ENCODE measurements around a stretch of chr10.

DNA sequence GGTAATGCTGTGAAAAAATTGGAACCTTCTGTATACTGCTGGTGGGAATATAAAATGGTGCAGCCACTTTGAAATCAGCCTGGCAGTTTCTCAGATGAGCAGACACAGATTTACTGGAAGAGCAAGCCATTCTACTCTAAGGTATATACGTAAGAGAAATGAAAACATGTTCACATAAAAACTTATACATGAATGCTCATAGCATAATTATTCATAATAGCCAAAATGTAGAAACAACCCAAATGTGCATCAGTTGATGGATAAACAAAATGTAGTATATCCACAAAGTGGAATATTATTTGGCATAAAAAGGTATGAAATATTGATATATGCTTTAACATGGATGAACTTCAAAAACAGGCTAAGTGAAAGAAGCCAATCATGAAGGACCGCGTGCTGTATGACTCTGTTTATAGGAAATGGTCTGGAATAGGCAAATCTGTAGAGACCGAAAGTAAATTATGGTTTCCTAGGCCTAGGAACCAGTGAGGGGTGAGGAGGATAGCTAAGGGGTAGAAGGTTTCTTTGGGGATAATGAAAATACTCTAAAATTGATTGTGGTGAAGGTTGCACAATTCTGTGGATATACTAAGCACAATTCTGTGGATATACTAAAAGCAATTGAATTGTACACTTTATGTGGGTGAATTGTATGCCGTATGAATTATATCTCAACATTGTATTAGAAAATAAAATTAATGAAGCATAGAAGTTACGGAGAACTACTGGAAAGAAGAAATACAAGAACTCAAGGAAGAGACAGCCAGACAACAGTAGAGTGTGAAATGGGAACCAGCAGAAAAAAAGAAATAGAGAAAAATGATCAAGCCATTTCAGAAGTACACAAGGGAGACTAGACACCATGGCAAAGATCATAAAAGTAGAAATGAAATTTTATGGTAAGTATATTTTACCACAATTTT lies 14.5 kb downstream of the TASOR2 start:
- PRO-cap, result no peak
- RAMPAGE, long total RNA, 2 experiments, result no peak in any of the 2 experiments

DNA sequence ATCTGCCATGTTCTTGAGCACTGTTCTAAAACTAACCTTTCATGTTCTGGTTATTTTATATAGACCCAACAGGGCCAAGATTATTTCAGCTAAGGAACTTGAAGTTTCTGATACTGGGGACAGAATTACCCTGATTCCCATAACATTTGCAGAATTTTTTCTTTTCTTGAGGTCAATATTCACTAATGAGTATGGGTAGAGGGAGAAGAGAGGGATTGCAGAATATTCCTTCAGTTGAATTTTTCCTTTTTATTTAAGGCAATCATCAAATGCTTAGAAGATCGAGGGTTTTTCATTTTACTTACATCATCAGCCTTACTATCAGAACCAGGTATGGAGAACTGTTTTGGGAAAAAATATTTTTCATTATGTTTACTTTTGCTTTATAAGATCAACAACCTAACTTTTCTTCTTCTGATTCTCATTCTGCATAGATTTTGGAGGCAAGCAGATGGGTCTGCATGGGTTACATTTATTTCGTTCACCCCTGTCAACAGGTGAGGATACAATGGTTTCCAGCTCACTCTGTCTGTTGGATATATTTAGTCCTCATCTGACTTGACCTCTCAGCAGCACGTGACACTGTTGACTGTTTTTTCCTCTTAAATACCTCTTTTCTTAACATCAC lies 42.1 kb downstream of the TASOR2 start:
- PRO-cap, result no peak
- RAMPAGE, long total RNA, 2 experiments, result no peak in any of the 2 experiments

- PRO-cap, result no peak
- RAMPAGE, long total RNA, 2 experiments, result no peak in any of the 2 experiments
Observed at GRCh38 chr10:5888116-5888602, 1.5 kb downstream of the ANKRD16 start.

GRCh38 chr10:5888603-5889583 lies 800 bp downstream of the ANKRD16 start:
- PRO-cap, result no peak
- RAMPAGE, long total RNA, 2 experiments, result no peak in any of the 2 experiments

DNA sequence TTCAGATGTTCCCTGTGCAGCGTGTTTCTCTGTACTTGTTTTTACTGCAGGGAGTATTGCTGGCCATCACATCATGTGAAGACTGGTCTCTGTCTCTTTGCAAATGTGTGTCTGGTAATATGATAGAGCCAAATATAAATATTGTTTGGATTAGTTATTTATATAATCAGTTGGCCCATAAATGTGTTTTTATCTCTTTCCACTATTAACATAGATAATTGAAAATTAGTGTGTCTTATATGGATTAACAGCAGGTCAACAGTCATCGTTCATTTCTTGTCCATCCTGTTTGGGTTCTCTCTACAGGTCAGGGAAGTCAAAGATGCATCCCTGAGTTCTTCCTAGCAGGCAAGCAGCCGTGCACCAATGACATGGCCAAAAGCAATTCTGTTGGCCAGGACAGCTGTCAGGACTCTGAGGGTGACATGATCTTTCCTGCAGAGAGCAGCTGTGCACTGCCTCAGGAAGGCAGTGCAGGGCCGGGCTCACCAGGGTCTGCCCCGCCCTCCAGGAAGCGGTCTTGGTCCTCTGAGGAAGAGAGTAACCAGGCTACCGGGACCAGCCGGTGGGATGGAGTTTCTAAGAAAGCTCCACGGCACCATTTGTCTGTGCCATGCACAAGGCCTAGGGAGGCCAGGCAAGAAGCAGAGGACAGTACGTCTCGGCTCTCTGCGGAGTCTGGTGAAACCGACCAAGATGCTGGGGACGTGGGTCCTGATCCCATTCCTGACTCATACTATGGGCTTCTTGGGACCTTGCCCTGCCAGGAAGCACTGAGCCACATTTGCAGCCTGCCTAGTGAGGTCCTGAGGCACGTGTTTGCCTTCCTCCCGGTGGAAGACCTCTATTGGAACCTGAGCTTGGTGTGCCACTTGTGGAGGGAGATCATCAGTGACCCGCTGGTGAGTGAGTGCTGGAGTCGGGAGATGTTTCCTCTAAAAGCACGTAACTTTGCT lies 16.0 kb downstream of the FBH1 start:
- PRO-cap, result no peak
- RAMPAGE, long total RNA, 2 experiments, result start-site peak on the plus strand in 1 of 2 experiments, centred at position 617 of the sequence, 29 reads per replicate

DNA sequence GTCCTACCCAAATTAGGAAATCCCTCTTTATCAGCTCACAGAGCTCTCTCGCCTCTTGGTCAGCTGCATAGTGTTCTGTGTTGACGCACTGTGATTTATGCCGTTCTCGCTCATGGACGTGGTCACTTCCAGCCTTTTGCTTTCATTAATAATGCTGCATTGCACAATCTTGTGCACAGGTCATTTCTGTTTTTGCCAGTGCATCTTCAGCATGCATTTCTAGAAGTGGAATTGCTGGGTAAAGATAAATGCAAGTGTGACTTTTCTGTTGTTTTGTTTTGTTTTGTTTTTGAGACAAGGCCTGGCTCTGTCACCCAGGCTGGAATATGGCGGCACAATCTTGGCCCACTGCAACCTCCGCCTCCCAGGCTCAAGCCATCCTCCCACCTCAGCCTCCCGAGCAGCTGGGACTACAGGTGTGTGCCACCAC lies 42.4 kb downstream of the FBH1 start:
- PRO-cap, result no peak
- RAMPAGE, long total RNA, 2 experiments, result no peak in any of the 2 experiments

GRCh38 chr10:5944142-5945211 lies 32.9 kb downstream of the IL15RA start:
- PRO-cap, result bidirectional peak, plus-strand start at chr10:5944663, minus-strand start at chr10:5944485; bidirectional peak, plus-strand start at chr10:5944958, minus-strand start at chr10:5944889
- RAMPAGE, long total RNA, 2 experiments, result no peak in any of the 2 experiments

- PRO-cap, result no peak
- RAMPAGE, long total RNA, 2 experiments, result no peak in any of the 2 experiments
Observed at GRCh38 chr10:5987744-5988211, 10.4 kb upstream of the IL15RA start.

GRCh38 chr10:6145636-6146565 lies 56.8 kb upstream of the PFKFB3 start:
- PRO-cap, result no peak
- RAMPAGE, long total RNA, 2 experiments, result no peak in any of the 2 experiments

DNA sequence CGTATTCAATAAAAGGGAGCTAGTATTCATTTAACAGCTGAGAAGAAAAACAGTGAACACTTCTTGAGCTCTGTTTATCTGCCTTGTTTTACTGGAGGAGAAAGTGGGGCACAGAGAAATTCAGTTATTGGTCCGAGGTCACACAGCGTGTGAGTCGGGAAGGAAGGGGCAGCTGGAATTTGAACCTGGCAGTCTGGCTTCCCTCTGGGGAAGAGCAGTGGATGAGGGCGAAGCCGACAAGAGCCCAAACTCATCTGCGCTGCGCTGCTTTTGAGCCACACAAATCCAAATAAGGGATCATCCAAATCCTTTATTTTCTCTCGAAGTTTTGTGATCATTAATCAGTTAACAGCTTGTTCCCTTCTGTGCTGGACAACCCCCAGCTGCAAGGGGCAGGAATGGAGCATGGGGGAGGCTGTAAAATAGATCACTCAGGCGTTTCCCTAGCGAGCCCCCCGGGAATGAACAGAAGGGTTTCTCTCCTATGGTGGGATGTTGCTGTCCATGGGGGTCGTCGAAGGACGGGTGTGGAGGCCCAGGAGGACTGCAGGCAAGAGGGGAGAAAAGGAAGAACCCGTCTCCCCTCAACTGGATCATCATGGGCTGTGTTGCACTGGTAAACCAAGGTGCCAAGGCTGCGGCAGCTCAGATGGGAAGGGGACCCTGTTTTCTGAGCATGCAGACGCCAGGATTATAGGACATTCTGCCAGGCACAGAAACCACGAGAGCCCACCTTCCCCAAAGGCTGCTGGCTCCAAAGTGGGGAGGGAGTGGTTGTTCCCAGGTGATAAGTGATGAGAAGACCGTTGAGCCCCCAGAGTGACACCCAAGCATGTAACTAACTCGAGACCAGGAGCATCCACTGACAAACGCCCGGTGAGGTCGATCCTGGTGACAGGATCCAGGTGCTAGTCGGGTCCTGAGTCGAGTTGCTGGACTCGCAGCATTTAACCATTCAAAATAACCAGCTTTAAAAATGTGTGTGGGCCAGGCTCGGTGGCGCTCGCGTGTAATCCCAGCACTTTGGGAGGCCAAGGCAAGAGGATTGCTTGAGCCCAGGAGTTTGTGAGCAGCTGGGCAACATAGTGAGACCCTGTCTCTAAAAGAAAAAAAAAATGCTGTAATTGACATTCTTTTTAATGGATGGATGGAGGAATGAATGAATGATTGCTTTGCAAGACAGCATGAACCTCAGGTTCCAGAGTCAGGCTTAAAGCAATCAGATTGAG lies 23.2 kb upstream of the PFKFB3 start:
- PRO-cap, result no peak
- RAMPAGE, long total RNA, 2 experiments, result no peak in any of the 2 experiments

DNA sequence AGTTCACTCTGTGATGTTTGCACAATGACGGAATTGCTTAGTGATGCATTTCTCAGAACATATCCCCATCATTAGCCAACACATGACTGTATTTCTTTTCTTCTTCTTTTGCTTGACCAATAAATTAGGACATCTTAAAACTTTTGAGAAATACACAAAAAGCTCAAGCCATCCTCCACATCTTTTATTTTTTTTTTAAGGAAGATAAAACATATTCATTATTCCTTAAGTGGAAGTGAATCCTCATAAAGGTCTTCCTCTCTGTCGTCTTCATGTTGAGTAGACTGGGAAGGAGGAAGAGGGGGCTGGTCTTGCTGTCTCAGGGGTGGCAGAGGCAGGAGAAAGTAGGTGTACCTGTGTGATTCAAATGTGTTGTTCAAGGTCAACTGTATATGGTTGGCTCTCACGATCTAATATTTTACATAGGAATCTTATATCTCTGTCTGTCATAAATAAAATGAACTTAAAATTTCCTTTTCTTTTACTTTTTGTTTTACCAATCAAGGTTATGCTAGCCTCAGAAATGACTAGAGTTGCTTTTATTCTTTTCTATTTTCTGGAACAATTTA lies 5.2 kb upstream of the PFKFB3 start:
- PRO-cap, result no peak
- RAMPAGE, long total RNA, 2 experiments, result no peak in any of the 2 experiments

DNA sequence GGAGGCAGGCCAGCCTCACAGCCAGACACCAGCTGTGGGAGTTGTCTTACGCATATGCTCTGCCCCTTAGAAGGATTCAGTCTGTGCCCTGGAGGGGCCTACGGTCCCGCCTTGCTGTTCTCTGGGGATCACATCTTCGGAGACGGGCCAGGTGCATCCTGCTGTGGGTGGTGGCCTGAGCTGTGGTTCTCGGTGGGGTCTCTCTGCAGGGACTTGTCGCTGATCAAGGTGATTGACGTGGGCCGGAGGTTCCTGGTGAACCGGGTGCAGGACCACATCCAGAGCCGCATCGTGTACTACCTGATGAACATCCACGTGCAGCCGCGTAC lies 17.7 kb downstream of the PFKFB3 start:
- PRO-cap, result no peak
- RAMPAGE, long total RNA, 2 experiments, result no peak in any of the 2 experiments

- PRO-cap, result no peak
- RAMPAGE, long total RNA, 2 experiments, result no peak in any of the 2 experiments
Observed at GRCh38 chr10:6234807-6235444, 32.2 kb downstream of the PFKFB3 start.

DNA sequence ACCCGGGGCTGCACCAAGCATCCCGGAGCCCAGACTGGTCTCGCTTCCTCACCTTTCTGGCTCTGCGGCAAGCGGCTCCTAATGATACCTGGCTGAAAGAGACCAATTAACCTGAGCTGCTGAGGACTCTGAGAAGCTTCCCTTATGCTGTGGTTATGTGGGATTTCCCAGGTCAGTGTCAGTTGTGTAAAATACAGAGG lies 51.5 kb downstream of the PFKFB3 start:
- PRO-cap, result no peak
- RAMPAGE, long total RNA, 2 experiments, result no peak in any of the 2 experiments

DNA sequence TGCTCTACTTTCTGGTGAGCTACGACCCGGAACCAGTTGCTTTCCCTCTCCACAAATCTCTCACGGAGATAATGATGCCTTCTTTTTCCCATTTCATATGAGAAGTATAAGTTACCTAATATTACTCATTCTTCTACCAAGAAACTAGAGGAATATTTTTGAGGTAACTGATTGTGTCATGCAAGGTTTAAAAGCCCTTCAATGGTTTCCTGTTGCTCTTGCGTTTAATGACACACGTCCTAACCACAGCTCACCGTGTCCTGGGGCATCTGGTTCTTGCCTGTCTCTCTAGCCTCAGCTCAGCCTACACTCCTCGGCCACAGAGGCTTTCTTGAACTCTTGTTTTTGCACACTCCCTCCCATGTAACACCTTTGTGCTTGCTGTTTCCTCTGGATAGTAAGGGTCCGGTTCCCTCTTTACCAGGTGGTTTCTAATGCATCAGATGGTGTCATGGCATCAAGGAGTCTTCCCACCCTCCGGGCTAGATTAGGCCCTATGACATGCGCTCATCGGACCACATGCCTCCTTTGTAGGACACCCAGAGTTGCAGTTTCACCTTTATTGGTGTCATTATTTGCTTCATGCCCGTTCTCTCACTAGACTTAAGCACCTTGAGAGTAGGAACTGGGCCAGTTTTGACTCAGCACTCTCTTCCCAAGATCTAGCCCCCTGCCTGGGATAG lies 67.6 kb downstream of the PFKFB3 start:
- PRO-cap, result no peak
- RAMPAGE, long total RNA, 2 experiments, result no peak in any of the 2 experiments

DNA sequence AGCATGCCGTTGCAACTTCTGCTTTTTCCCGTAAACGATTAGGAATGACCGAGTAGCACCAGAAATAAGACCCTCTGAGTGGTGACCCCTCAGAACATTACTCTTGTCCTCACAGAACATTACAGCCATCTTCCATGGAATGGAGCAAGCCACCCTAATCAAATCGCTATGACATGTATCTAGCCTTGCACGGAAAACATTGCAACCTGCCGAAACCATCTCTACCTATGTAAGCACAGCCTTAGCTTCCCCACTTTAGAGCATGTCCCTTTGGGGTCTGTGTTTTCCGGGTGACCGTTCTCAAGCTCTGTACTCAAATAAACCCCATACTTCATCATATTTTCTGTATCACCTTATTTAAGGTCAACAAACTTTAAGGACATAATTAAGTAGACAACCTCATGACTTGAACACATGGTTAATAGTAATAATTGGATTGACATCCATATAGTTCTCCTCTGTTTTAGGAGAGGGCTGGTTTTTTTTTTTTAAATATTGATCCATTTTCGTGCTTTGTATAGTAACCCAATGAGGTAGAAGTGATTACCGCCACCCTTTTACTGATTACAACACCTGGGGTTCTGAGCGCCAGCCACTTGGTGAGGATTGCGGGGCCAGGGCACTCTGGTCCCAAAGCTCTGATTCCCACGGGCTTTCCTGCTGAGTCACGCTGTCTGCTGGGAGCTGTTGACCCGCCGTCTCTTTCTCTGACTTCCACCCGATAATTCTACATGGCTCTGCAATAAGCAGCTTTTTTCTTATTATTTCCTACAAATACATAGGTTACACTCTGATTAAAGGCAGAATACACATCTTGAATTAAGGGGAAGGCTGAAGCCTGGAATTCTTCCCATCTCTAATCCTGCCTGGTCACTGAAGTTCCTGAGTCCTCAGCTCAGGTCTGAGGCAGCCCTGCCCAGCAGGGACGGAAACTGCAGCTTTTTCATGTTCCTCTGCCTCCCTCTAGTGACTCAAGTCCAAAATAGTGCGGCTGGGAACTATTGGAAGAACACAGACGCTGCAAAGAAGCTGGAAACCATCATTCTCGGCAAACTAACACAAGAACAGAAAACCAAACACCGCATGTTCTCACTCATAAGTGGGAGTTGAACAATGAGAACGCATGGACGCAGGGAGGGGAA lies 178.7 kb downstream of the PRKCQ start:
- PRO-cap, result unidirectional peak, minus-strand start at position 416 of the sequence
- RAMPAGE, long total RNA, 2 experiments, result no peak in any of the 2 experiments

- PRO-cap, result no peak
- RAMPAGE, long total RNA, 2 experiments, result no peak in any of the 2 experiments
Observed at GRCh38 chr10:6542765-6543409, 37.2 kb downstream of the PRKCQ start.

GRCh38 chr10:6579125-6579811 lies 808 bp downstream of the PRKCQ start:
- PRO-cap, result no peak
- RAMPAGE, long total RNA, 2 experiments, result no peak in any of the 2 experiments

- PRO-cap, result no peak
- RAMPAGE, long total RNA, 2 experiments, result no peak in any of the 2 experiments
Observed at GRCh38 chr10:7184702-7185069, 226.1 kb downstream of the SFMBT2 start.

DNA sequence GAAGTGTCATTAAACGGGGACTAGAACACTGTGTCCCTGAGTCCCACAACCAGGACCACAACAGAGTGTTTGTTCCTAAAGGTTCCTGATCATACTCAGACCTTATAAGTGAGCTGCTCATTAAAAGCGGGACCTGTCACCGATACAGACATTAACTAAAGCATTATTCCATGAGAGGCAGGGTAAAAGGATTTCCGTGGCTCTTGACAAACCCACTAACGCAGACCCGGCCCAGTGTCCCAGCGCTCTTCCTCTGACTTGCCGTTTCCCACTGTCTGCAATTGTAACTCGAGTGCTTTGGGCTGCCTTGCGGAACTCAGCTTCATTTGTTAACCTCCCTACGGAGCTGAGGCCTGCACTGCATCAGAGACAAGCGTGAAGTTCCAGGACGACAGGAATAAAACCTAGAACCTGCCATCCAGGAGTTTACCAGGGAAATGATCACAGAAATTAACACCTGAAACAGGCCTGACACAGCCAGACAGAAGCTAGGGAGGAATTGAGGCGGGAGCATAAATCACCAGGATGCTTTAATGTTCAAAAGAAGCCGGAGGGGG lies 76.3 kb downstream of the SFMBT2 start:
- PRO-cap, result no peak
- RAMPAGE, long total RNA, 2 experiments, result no peak in any of the 2 experiments

Data from right atrium auricular region (tissue), 2 donors.